ENCODE measurements around a stretch of chr2.

GRCh38 chr2:82780108-82780477, 1679.0 kb downstream of the SUCLG1 start:
- PRO-cap, 2 experiments, result no peak in any of the 2 experiments
- RAMPAGE, long total RNA, 4 experiments, result no peak in any of the 4 experiments

GRCh38 chr2:84297132-84297461, 162.0 kb downstream of the SUCLG1 start:
- PRO-cap, 2 experiments, result no peak in any of the 2 experiments
- RAMPAGE, long total RNA, 4 experiments, result no peak in any of the 4 experiments

DNA sequence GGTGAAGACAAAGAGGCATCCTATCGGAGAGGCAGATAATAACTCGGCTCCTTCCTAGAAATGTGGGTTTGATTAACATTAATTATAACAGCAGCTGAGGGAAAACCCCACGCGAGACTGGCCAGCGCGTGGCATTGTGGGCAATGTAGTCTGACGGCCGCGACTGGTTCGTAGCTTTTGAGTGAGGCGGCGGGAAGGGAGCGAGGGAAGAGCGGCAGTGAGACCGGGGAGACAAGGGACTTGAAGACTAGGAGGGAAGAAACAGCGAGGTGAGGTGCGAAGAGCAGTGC, 267 bp upstream of the SUCLG1 start:
- PRO-cap, 2 experiments, result peak in 2 of 2 experiments; most common plus-strand start position 180 of the sequence (in 1)
- RAMPAGE, long total RNA, 4 experiments, result start-site peak on the plus strand in 2 of 4 experiments, centred at positions 171 to 178 of the sequence, 45 to 52 reads per replicate

DNA sequence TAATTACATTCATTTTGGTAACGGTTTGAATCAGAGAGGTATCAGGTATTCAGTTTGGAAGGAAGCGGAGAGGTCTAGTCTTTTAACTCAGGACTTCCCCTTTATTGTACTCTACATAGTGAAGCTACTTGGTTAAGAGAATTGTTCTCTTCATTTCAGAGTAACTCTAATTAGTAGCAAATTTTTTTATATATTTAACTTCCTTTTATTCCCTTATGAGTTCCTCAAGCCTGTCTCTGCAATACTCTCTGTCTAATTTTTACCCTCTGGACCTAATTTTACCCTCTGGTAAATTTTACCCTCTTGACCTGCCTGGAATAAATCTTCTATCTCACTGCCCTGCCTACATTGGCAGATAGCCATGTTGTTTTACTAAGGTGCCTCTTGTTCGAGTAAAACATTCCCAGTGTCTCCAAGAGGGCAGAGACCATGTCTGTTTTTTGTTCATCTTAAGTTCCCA, 170.6 kb downstream of the DNAH6 start:
- PRO-cap, 2 experiments, result no peak in any of the 2 experiments
- RAMPAGE, long total RNA, 4 experiments, result no peak in any of the 4 experiments

GRCh38 chr2:84925541-84926409, 20.3 kb downstream of the TMSB10 start:
- PRO-cap, 2 experiments, result peak in 1 of 2 experiments; most common plus-strand start chr2:84926044 (in 1); most common minus-strand start chr2:84925852 (in 1)
- RAMPAGE, long total RNA, 4 experiments, result no peak in any of the 4 experiments

- PRO-cap, 2 experiments, result peak in 1 of 2 experiments; most common plus-strand start chr2:84971783 (in 1); most common minus-strand start chr2:84971671 (in 1)
- RAMPAGE, long total RNA, 4 experiments, result no peak in any of the 4 experiments
These were observed 526 bp downstream of the KCMF1 start for GRCh38 chr2:84971538-84971835.

GRCh38 chr2:84972460-84972785, 1.5 kb downstream of the KCMF1 start:
- PRO-cap, 2 experiments, result no peak in any of the 2 experiments
- RAMPAGE, long total RNA, 4 experiments, result no peak in any of the 4 experiments

DNA sequence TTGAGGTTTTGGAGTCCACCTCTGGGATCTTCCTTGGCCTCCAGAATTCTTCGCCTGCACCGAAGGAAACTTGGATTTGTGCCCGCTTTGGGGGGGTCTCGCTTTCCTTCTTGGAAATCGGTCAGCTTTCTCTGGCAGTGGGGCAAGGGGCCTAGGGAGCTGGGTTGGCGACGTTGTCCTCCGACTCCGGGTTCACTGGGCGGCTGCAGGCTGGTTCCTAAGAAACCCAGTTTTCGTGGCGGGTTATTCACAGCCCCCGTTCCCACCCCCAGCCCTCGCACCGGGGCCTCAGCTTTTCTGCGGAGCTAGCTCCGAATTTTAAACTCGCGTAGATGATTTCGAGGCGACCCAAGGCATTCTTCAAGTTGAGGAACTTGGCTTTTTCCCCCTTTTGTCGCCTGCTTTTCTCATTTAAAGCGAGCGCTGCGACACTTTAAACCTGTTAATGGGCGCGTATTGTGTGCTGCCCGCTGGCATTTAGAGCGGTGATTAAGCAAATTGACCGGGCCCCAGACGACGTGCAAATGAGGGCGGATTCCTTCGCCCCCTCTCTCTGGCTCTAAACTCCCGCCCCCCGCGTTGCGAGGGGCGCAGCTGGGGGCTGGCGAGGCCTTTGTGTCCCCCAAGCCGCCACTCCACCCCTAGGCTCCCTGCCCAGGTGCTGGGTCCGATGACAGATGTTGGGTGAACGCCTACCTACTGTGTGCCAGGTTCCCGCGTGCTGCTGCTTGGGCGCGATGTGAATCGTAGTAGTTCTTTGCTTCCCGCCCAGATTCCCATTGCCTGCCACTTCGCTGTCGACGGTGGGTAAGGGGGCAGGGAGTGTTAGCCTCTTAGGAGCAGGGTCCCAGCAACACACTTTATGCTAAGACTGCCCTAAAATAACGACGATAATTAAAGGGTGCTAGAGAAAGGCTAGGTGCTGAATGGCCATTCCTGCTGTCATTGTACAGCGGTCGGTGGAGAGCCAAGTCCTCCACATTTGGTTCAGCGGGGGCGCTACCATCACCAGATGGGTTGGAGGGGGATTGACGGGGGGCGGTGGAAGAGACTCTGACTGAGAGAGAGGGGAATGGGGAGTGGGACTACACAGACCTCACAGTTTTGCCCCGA, 1.8 kb downstream of the TCF7L1 start:
- PRO-cap, 2 experiments, result no peak in any of the 2 experiments
- RAMPAGE, long total RNA, 4 experiments, result no peak in any of the 4 experiments

- PRO-cap, 2 experiments, result no peak in any of the 2 experiments
- RAMPAGE, long total RNA, 4 experiments, result start-site peak on the plus strand in 1 of 4 experiments, at chr2:85139518-85140319 at its widest, 5 to 8 reads per replicate
These were observed 6.4 kb downstream of the TCF7L1 start for GRCh38 chr2:85139295-85140351.

GRCh38 chr2:85141099-85141761, 8.0 kb downstream of the TCF7L1 start:
- PRO-cap, 2 experiments, result no peak in any of the 2 experiments
- RAMPAGE, long total RNA, 4 experiments, result start-site peak on the plus strand in 1 of 4 experiments, at chr2:85141382-85141498 at its widest, 26 reads per replicate

GRCh38 chr2:85162714-85163313, 29.6 kb downstream of the TCF7L1 start:
- PRO-cap, 2 experiments, result no peak in any of the 2 experiments
- RAMPAGE, long total RNA, 4 experiments, result no peak in any of the 4 experiments

- PRO-cap, 2 experiments, result no peak in any of the 2 experiments
- RAMPAGE, long total RNA, 4 experiments, result no peak in any of the 4 experiments
These were observed 82.9 kb downstream of the TCF7L1 start for GRCh38 chr2:85216007-85216521.

GRCh38 chr2:85321848-85322959, 5.6 kb downstream of the TGOLN2 start:
- PRO-cap, 2 experiments, result no peak in any of the 2 experiments
- RAMPAGE, long total RNA, 4 experiments, result no peak in any of the 4 experiments

GRCh38 chr2:85326175-85327215, 1.3 kb downstream of the TGOLN2 start:
- PRO-cap, 2 experiments, result no peak in any of the 2 experiments
- RAMPAGE, long total RNA, 4 experiments, result no peak in any of the 4 experiments

DNA sequence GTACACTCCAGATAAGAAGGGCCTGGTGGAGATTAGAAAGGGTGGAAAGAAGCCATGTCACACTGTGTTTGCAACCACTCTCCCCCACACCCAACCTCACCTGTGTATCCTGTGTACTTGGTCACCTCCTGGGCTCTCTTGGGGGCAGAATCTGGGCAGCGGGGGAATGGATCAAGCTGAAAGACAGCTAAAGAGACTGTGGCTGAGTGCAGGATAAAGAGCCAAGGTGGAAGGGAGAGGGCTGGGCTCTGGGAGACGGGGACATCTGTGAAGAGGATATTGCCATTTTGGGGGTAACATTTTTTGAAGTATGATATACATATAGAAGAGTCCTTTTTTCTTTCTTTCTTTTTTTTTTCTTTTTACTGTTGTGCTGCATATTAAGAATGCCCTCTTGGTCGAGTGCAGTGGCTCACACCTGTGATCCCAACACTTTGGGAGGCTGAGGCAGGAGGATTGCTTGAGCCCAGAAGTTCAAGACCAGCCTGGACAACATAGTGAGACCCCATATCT, 3.4 kb downstream of the SH2D6 start:
- PRO-cap, 2 experiments, result no peak in any of the 2 experiments
- RAMPAGE, long total RNA, 4 experiments, result start-site peak on the plus strand in 3 of 4 experiments, centred at positions 97 to 215 of the sequence, 6 to 11 reads per replicate

DNA sequence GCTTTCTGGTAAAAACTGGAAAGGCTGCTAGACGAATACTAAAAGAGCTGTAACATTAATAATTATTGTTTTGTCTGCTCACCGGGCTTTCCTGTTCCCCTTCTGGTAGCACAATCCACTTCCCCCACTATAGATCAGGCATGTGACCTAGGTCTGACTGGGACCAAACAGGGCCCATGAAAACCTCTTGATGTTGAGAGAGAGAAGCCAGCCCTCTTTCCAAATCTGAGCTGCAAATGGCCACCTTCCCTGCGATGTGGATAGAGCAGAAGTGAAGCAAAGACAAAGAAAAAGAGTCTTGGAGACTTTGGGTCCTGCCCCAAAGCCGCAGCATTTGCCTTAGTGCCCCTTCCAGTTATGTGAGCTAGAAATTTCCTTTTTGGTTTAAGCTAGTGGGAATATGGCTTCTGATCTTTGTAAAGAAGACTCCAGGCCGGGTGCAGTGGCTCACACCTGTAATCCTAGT, 23.4 kb downstream of the SH2D6 start:
- PRO-cap, 2 experiments, result no peak in any of the 2 experiments
- RAMPAGE, long total RNA, 4 experiments, result no peak in any of the 4 experiments

- PRO-cap, 2 experiments, result no peak in any of the 2 experiments
- RAMPAGE, long total RNA, 4 experiments, result no peak in any of the 4 experiments
These were observed 56.6 kb upstream of the MAT2A start for GRCh38 chr2:85482341-85482783.

GRCh38 chr2:85545202-85545544, 6.2 kb downstream of the MAT2A start:
- PRO-cap, 2 experiments, result no peak in any of the 2 experiments
- RAMPAGE, long total RNA, 4 experiments, result no peak in any of the 4 experiments

DNA sequence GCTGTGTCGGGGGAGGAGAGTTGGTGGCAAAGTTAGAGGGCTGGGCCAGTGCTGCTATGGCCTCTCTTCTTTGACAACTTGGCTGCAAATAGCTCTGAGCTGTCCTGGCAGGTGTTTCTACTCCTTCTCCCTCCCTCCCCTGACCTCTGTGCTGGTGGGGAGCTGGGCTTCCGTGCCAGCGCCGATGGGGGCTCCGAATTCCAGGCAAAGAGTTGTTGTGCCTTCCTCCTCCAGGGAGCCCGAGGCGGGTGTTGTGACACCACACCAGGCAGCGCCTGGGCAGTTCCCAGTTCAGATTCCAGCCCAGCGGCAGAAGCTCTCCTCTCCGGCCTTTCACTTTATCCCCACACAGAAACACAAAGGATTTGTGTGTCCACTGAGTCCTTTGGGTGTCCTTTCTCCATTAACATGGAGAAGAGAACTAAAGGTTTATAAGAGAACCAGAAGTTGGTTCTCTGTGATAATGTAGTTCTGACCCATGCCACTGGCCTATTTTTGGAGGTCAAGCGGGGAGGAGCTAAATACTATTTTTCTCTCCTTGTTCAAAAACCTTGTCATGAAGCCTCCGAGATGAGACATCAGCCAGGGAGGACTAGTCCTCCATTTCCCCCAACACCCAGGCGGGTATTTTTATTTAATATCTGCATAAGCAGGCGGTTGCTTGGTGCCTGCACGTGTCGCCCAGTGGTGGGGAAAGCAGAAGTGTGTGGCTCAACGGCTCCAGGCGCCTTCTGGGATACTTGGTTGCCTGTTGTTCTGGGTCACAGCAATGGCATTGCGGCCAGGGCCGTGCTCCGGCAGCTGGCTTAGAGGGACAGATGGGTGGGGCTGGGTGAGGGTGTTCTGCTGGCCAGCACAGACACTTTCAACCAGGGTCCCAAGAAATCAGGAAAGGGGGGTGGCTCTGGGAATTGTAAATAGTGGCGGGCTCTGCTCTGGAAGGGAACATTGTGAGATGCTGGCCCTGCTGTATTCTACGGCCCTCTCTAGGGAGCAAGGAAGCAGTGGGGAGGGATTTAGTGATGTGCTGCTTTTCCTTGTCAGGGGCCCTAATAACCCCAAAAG, 666 bp downstream of the VAMP8 start:
- PRO-cap, 2 experiments, result peak in 1 of 2 experiments; most common plus-strand start position 282 of the sequence (in 1); most common minus-strand start position 255 of the sequence (in 1)
- RAMPAGE, long total RNA, 4 experiments, result no peak in any of the 4 experiments

DNA sequence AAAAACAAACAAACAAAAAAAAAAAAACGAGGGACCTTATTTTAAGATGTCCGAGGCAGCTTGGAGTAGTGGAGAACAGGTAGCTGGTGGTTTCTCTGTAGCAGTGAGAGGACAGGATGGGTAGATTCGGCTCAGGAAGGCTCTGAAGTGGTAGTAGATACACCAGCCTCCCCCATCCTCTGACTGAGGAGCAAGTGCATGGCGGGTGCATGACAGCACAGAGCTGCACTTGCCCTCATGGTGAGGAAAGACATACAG, 708 bp upstream of the VAMP5 start:
- PRO-cap, 2 experiments, result no peak in any of the 2 experiments
- RAMPAGE, long total RNA, 4 experiments, result no peak in any of the 4 experiments

Data from upper lobe of left lung (tissue), 5 donors.